ENCODE results near the gene CHMP3.

- PRO-cap, result bidirectional peak, plus-strand start at chr2:86441914, minus-strand start at chr2:86441952; bidirectional peak, plus-strand start at chr2:86442197, minus-strand start at chr2:86442229; unidirectional peak, minus-strand start at chr2:86442510
Measured at GRCh38 chr2:86441726-86442602, 793 bp downstream of the KDM3A start.

DNA sequence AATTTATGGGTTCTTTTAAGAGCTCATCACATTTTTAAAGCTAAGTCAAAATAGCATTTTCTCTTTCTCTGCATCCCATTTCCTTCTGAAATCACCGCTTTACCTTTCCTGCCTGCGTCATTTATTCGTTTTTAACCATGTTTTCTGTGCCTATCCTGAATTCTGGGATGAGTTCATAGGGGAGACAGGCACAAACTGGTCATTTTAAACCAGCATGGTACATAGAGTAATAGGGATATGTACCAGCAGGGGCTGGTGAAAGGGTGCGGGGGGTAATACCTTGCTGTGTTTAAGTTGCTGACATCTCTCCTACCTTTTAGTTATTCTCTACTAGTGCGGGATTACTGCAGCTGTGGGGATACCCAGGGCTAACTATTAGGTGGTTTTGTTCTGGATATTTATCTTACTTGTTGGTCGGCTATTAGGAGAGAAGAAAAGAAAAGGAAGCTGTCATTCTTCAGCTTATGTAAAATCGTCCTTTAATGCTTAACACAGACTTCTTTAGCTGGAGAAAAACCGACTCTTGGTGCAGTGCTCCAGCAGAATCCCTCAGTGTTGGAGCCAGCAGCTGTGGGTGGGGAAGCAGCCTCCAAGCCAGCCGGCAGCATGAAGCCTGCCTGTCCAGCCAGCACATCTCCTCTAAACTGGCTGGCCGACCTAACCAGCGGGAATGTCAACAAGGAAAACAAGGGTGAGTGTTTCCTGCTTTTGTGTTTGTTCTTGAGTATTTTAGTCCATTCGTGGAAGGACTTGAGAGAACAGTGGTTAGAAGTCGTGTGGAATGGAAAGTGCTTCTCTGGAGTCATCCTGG, 38.7 kb downstream of the KDM3A start:
- PRO-cap, result no peak

GRCh38 chr2:86562528-86563772, at the start of gene CHMP3:
TSS of gene CHMP3 (minus strand) at chr2:86563443.
- PRO-cap, result unidirectional peak, plus-strand start at chr2:86562836; bidirectional peak, plus-strand start at chr2:86563053, minus-strand start at chr2:86562908; bidirectional peak, plus-strand start at chr2:86563175, minus-strand start at chr2:86563312

GRCh38 chr2:86622838-86623720, 586 bp downstream of the RNF103 start:
- PRO-cap, result bidirectional peak, plus-strand start at chr2:86623070, minus-strand start at chr2:86623020; bidirectional peak, plus-strand start at chr2:86623391, minus-strand start at chr2:86623249; bidirectional peak, plus-strand start at chr2:86623557, minus-strand start at chr2:86623653

DNA sequence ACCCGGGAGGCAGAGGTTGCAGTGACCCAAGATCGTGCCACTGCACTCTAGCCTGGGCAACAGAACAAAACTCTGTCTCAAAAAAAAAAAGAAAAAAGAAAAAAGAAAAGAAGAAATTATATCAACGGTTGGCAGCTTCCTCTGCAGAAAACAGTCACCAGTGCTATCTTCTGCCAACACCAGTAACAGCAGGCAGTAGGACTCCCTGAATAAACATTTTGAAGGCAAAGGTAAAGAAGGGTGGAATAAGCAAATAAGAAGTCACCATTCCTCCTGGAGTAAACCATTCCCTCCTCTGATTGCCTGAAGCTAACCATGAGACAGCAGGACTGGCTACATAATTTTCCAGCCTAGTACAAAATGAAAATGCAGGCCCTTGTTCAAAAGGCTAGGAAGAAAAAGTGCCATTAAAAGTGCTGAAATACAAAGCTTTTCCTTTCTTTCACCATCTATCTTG, 9.0 kb upstream of the RNF103 start:
- PRO-cap, result bidirectional peak, plus-strand start at position 286 of the sequence, minus-strand start at position 184 of the sequence

DNA sequence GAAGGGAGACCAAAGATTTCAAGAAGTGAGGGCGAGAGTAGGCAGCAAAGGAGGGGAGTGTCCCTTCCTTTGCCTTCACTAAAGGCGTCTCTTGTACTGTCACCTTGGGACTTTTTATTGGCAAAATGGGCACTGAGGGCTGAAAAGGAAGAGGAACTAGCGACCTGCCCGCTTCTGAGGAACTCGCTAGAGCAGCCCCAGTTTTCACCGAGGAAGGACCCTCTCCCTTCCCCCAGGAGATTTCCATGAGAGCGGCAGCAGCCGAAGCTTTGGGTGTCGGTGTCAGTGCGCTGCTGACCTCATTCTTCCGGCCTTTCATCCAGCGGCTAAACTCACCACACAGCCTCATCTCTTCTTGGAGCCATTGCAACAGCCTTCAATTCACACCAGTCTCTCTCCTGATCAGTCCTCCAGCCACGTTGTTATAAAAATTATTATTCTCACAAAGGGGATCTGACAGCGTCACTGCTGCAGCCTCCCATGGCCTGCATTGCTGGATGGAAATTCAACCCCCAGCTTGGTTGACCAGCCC, 527 bp upstream of the CD8A start:
- PRO-cap, result no peak

DNA sequence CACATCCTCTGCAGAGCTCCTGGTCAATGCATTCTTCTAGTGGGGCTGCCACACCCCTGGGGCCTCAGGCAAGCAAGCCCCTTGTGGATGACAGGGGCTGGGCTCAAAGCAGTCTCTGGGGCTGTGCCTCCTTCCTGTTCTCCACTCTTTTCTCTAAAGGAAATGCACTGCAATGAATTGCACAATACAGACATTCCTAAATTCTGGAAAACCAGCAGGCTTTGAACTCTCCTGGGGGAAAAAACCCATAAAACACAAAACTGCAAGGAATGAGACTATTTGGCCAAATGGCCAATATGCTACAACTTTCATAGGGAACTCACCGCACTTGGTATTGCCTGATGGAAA, 293.9 kb upstream of the PLGLB2 start:
- PRO-cap, result no peak

- PRO-cap, result no peak
Measured at GRCh38 chr2:87455206-87455738, 292.6 kb upstream of the PLGLB2 start.

DNA sequence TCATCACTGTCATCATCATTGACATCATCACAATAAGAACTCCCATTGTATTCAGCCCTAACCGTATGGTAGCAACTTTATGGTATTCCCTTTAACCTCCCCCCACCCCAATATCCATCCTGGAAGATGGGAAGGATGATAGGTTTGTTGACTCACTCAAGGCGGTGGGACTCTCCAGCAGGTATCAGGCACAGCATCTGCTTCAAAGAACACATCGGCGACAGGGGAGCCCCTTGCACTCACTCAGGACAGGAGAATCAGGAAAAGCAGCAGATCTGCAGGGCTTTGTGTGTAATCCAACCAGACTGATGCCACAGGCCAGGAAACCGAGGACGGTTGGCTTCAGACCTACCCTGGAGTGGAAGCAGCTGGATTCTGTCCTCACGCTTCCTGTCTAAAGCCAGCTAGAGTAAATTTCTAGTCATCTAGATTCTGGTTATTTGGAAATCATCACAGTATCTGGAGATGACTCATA, 289.1 kb upstream of the PLGLB2 start:
- PRO-cap, result no peak

DNA sequence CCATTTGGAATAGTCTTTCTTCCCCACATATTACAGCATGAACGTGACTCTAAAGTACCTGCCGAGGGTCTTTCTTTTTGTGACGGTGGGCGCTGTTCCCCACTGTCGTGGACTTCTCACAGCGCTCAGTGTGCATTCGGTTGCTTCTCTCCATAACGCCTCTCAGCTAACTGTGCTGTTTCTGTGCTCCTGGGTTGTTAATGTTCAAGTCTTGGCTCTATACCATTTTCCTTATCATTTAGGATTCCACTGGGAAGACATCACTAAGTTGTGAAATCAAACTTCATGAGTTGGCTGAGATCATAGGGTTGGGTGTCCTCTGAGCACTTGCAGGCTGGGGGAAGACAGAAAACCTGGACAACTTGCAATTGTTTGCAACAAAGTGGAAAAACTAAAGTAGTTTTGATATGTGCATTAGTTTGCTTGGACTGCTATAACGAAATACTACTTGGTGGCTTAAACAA, 270.2 kb upstream of the PLGLB2 start:
- PRO-cap, result no peak

DNA sequence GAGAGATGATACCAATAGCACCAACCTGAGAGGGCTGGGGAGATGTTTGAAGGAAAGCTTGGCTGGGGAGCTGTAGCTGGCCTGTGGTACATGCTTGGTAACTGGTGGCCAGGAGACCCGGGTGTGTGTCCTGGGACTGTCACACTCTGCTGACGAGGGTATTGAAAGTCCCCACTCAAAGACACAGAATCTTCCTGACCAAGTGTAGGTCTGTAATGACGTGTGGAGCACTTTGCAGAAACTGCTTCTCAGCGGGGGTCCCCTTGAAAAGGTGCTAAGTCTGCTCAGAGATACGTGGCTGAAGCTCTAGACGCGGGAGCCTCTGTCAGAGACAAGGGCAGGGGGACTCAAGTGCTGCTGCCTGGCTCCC, 230.4 kb upstream of the PLGLB2 start:
- PRO-cap, result no peak

DNA sequence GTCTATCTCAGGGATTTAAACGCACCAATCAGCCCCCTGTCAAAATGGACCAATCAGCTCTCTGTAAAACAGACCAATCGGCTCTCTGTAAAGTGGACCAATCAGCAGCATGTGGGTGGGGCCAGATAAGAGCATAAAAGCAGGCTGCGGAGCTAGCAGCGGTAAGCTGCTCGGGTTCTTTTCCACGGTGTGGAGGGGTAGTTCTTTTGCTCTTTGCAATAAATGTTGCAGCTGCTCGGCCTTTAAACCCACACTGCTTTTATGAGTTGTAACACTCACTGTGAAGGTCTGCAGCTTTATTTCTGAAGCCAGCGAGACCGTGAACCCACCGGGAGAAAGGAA, 20.7 kb upstream of the TEX37 start:
- PRO-cap, result no peak

GRCh38 chr2:88564413-88565005, 40.1 kb downstream of the TEX37 start:
- PRO-cap, result no peak

DNA sequence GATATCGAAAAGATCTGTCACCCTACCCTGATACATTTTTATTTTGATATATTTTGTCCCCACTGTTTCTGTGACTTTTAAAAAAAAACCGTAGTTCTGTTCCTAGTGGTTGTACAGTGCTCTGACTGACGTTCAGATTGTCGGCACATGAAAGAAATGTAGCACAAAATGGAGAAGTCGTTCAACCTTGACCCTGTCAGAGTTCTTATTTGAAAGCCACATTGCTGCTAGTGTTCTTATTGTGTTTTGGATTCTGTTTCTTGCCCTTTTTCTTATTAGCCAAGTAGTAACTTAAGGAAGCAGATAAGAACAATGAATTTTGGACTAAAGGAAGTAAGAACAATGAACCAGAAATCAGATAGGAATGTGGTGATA, 45.8 kb downstream of the RPIA start:
- PRO-cap, result no peak

GRCh38 chr2:88865780-88866488, 174.5 kb downstream of the RPIA start:
- PRO-cap, result bidirectional peak, plus-strand start at chr2:88866285, minus-strand start at chr2:88866176

GRCh38 chr2:88885871-88886398, 194.5 kb downstream of the RPIA start:
- PRO-cap, result no peak

- PRO-cap, result no peak
Measured at GRCh38 chr2:89100232-89100529, 408.7 kb downstream of the RPIA start.

GRCh38 chr2:89565801-89566304, 874.4 kb downstream of the RPIA start:
- PRO-cap, result no peak

DNA sequence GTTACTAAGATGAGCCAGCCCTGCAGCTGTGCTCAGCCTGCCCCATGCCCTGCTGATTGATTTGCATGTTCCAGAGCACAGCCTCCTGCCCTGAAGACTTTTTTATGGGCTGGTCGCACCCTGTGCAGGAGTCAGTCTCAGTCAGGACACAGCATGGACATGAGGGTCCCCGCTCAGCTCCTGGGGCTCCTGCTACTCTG, 1170.8 kb downstream of the RPIA start:
- PRO-cap, result no peak

DNA sequence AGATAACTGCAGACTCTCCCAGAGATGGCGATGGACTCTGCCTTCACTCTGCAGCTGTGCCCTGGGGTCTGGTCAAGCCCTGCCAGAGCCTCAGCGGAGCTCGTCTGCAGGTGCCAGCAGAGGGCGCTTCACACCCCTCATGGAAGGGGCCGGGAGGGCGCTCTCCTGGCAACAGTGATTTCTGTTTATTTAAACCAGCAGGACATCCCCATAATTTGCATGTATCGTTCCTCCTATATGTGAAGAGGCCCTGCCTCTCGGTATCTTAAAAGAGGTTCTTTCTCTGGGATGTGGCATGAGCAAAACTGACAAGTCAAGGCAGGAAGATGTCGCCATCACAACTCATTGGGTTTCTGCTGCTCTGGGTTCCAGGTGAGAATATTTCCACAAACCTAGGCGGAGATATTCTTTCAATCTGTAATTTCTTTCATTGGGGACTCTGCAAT, 1329.9 kb downstream of the RPIA start:
- PRO-cap, result no peak